ENCODE measurements around a stretch of chr10.

DNA sequence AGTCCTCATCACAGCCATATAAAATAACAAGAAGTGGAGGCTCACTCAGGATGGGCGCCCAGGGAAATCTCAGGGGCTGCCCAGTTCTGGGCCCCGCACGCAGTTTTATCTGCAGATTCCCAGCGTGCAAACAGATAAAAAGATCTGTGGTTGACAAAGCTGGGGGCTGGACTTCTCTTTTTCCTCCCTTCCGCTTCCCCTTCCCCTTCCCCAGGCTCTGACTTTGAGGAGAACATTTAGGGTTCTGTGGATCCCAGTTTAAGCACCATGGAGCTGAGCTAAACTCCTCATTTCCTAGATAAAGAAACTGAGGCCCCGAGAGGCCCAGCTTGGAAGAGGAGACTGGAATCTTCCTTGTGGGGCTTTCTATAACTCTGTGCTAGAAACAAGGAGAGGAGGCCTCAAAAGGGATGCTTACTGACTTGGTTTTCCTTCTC lies 135.5 kb downstream of the RGS10 start:
- PRO-cap, result no peak
- RAMPAGE, long total RNA, 4 experiments, result no peak in any of the 4 experiments

GRCh38 chr10:119415812-119416235 lies 126.7 kb downstream of the RGS10 start:
- PRO-cap, result no peak
- RAMPAGE, long total RNA, 4 experiments, result no peak in any of the 4 experiments

DNA sequence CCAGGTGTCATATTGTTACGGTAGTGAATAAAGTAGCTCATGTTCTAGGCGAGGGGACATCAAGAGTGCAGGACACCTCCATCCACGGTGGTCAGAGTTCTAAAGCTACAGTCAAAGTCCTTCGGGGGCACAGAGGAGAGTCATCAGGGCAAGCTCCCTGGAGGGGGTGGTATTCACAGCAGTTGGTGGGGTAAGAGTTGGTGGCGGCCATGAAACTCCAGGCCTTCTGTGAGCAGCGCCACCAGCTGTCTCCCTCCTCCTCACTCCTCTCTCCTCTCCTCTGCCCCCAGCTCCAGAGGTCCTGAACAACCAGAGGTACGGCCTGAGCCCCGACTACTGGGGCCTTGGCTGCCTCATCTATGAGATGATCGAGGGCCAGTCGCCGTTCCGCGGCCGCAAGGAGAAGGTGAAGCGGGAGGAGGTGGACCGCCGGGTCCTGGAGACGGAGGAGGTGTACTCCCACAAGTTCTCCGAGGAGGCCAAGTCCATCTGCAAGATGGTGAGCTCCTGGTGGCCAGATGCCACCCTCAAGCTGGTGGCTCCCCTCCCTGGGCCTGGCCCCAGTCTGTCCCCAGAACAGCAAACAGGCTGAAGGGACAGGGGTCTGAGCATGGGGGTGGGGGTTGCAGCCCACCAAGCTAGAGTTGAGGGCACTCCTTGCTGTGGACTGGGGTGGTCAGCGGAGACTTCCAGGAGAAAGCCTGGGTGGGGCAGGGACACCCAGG lies 99.1 kb downstream of the RGS10 start:
- PRO-cap, result no peak
- RAMPAGE, long total RNA, 4 experiments, result no peak in any of the 4 experiments

- PRO-cap, result no peak
- RAMPAGE, long total RNA, 4 experiments, result no peak in any of the 4 experiments
Measured at GRCh38 chr10:119478858-119479452, 63.6 kb downstream of the RGS10 start.

- PRO-cap, result no peak
- RAMPAGE, long total RNA, 4 experiments, result no peak in any of the 4 experiments
Measured at GRCh38 chr10:119541371-119541940, 1.1 kb downstream of the RGS10 start.

GRCh38 chr10:119581734-119582304 lies 14.9 kb downstream of the TIAL1 start:
- PRO-cap, result no peak
- RAMPAGE, long total RNA, 4 experiments, result no peak in any of the 4 experiments

DNA sequence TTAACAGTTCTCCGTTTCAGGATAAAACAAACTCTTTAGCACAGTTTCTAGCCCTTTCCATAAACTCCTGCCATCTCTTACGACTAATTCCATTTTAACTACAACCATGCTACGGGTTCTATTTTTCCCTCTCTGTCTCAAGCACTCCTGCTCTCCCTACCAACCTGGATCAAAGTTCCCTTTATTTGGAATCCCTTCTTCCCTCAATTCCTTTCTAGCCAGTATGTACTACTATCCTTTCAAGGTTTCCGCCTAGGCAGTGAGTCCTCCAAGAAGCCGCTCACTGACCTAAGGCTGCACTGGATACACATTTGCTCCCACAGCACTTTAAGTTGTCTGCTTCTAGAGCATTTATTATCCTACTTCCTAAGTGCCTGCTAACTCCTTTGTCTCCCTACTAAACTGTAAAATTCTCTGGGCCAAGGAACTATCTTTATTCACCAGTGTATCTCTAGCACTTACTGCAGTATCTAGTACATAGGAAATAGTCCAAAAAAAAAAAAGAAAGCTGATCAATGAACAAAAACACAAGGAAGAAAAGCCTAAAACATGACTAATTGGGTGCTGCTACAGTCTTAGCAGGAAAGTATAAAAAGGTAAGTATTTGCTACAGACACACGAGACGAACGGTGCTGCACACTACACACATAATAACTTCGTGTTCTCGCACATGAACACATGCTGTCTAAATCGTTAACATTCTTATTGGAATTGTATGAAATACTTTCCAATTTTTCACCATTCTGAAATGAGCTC lies 9.4 kb downstream of the TIAL1 start:
- PRO-cap, result no peak
- RAMPAGE, long total RNA, 4 experiments, result no peak in any of the 4 experiments

DNA sequence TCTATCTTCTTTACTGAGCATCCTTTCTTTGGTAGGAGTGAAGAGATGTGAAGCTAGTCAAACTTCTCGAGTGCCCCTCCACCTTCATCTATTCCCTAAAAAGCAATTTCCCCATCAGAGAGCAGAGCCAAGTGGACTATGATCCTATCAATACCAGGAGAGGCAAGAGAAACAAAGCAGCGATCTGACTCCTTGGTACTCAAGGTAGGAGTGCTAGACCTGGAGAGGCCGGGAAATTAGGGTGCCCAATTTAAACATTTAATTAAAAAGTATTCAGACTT lies 1.7 kb downstream of the TIAL1 start:
- PRO-cap, result no peak
- RAMPAGE, long total RNA, 4 experiments, result no peak in any of the 4 experiments

DNA sequence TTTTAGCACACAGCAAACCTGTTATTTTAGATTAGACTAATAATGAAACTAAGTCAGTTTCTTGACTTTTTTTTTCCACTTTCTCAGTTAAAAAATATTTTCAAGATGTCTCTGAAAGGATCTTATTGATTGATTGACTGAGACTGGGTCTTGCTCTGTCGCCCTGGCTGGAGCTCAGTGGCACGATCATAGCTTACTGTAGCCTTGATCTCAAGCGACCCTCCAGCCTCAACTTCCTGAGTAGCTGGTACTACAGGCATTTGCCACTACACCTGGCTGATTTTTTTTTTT lies 20.4 kb upstream of the INPP5F start:
- PRO-cap, result no peak
- RAMPAGE, long total RNA, 4 experiments, result no peak in any of the 4 experiments

DNA sequence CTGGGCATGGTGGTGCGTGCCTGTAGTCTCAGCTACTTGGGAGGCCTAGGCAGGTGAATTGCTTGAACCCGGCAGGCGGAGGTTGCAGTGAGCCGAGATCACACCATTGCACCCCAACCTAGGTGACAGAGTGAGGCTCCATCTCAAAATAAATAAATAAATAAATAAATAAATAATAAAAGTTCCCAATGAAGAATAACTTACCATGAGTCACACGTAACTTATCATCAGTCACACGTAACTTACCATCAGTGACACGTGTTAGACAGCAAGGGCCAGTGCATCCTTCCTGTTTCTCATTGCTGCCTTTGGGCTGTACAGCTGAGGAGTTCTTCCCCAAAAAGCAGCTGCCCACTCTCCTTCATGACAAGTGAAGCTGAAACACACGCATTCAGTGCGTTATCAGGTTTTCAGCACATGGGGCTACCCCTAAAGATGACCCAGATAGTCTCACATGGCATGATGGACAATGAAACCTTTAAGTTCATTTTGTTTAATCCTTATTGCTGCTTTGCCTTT lies 58.3 kb downstream of the MCMBP start:
- PRO-cap, result no peak
- RAMPAGE, long total RNA, 4 experiments, result no peak in any of the 4 experiments

GRCh38 chr10:119857166-119857573 lies 15.5 kb downstream of the MCMBP start:
- PRO-cap, result no peak
- RAMPAGE, long total RNA, 4 experiments, result no peak in any of the 4 experiments

GRCh38 chr10:121104524-121105145 lies 253.5 kb downstream of the WDR11 start:
- PRO-cap, result no peak
- RAMPAGE, long total RNA, 4 experiments, result no peak in any of the 4 experiments

DNA sequence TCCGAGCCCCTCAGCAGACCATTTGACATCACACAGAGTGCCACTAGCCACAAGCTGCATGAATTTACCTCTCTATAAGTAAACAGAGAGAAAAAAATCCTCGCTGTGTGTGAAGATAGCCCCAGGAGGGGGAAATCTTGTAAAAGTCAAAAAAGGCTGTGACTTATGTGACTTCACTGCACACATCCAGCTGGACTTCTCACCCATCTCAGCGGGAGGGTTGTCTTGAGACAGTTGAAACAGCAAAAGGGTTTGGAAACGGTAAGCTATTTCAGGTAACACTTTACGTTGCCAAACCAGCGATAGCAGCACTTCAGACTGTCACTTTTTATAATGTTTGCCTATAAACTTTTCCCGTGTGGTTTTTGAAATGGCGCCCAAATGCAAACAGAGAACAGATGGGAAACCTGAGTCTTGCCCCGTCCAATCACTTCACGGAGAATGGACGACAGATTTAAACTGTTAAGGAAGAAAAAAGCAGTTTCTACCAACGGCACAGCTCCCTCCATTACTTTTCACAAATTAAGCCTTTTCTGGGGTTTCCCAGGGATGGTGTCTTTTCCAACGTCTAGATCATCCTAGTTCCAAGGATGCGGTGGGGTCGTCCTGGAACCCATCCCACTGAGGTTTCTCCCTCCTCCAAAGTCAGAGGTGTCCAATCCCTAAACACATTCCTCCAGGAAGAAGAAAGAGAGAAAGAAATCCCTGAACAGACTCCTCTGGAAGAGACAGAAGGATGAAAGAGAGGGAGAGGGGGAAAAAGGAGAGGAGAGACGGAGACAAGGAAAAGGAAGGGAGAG lies 25.2 kb downstream of the FGFR2 start:
- PRO-cap, result no peak
- RAMPAGE, long total RNA, 4 experiments, result no peak in any of the 4 experiments

- PRO-cap, result no peak
- RAMPAGE, long total RNA, 4 experiments, result no peak in any of the 4 experiments
Measured at GRCh38 chr10:122028793-122029294, 39.9 kb downstream of the TACC2 start.

DNA sequence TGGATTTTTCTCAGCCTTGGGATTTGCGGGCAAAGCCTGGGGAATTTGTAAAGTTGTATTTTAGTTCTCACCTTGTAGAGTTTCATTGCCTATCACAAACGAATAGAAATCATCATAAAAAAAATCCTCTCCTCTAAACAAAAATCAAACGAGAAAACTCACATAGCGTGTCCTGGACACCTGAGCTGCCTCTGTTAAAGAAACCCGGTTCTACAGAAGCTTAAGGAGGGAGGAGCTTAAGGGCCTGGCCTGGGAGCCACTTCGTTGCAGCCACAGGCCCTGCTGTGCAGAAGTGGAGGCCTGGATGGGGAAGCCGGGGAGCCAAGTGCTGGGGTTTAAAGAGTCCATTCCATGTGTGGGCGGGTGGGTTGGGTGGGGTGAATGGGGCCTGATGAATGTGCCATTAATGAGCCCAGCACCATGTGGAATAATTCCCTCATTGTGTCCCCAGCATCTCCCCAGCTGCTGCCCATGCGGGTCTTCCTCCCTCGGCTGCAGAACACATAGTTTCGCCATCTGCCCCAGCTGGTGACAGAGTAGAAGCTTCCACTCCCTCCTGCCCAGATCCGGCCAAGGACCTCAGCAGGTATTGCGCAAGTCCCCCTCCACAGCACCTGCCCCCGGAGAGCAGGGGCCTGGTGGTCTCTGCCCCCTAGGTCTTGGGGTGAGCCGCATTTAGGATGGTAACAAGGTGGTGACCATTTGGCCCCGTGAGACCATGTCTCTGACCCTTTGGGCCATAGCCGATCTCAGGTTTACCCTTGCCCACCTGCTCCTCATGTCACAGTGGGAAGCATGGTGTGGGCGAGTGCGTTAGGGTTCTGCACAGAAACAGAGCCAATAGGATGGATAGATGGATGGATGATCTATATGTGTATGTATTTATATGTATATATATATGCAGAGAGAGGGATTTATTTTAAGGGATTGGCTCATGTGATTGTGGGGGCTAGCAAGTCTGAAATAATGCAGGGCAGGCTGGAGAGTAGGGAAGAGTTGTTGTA lies 127.7 kb upstream of the BTBD16 start:
- PRO-cap, result no peak
- RAMPAGE, long total RNA, 4 experiments, result no peak in any of the 4 experiments

- PRO-cap, result no peak
- RAMPAGE, long total RNA, 4 experiments, result no peak in any of the 4 experiments
Measured at GRCh38 chr10:122164145-122164794, 106.8 kb upstream of the BTBD16 start.

DNA sequence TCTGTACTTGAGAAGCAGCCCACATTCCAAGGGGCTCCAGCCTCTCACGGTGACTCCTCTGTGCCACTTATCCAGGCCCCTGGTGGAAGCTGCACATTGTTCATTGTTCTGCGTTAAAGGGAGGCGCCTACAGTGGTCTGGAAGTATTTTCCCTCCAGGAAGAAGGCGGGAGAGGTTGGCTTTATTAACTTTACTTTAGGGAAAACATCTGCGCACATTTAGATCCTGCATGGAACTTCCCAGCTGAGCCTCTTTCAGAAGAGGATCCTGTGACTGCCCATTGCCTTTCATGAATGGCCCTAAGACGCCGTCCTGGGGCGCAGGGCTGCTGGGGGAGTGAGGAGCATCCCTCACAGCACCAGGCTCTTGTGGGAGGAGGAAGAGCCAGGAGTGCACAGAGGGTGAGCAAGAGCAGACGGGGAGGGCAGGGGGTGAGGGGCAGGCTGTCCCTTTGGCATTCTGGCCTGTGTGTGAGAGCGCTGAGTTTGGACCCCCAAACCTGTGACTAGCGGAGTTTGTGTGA lies 98.6 kb upstream of the BTBD16 start:
- PRO-cap, result no peak
- RAMPAGE, long total RNA, 4 experiments, result no peak in any of the 4 experiments

GRCh38 chr10:122300928-122301439 lies 29.9 kb downstream of the BTBD16 start:
- PRO-cap, result no peak
- RAMPAGE, long total RNA, 4 experiments, result no peak in any of the 4 experiments

DNA sequence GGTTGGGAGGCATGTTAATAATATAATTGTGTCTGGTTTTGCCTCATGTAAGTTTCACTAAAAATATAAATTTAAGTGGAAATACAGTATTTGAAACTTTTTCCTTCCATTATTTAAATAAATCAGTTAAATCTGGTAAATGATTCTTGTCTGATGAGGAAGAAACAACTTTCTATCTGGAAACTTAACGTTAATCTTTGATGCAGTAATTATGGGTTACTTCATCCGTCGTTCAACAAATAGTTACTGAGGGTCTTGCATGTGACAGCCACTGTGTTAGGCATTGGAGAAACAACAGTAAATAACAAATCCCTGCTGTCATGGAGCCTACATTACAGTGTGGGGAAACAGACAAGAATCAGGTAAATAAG lies 5.5 kb downstream of the PLEKHA1 start:
- PRO-cap, result no peak
- RAMPAGE, long total RNA, 4 experiments, result no peak in any of the 4 experiments

DNA sequence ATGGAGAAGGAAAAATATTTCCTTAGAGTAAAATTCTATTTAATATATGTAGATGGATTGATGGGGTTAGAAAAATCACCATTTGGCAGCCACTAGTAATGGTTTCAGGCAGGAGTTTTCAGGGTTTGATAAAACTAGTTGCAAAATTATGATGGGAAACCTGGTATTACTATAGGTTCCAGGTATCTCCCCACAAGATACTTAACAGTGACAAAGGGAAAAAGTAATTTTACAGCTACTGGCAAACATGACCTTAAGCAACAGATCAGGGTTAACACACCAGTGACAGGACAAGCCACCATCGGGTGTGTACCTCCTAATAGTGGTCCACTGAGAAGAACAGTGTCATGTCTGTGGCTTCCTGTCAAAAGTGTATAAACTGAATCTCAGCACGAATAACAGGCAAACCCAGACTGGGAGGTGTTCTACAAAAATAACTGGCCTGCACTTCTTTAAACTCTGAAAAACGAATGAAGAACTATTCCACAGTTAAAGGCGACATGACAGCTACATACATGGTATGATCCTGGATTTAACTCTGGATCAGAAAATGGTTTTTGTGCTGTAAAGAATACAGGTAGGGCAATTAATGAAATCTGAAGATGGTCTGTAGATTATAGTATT lies 32.2 kb upstream of the ARMS2 start:
- PRO-cap, result no peak
- RAMPAGE, long total RNA, 4 experiments, result no peak in any of the 4 experiments